ENCODE measurements around the gene MESP2.

DNA sequence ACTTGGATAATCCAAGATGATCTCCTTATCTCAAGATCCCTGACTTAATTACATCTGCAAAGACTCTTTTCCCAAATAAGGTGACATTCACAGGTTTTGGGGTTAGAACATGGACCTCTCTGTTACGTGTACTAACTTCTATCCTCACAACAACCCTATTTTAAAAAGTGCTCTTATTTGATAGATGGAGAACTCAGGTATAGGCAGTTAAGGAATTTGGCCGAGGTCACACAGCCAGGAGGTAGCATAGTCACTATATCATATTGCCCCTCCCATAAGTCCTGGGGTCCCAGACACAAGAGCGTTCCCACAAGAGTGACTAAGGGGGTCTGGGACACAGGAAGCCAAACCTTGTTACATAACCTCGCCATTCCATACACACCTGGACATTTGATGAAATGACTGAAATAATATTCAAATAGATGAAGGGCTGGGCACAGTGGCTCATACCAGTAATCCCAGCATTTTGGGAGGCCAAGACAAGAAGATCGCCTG, 70.1 kb upstream of the MFGE8 start:
- PRO-cap, result no peak

DNA sequence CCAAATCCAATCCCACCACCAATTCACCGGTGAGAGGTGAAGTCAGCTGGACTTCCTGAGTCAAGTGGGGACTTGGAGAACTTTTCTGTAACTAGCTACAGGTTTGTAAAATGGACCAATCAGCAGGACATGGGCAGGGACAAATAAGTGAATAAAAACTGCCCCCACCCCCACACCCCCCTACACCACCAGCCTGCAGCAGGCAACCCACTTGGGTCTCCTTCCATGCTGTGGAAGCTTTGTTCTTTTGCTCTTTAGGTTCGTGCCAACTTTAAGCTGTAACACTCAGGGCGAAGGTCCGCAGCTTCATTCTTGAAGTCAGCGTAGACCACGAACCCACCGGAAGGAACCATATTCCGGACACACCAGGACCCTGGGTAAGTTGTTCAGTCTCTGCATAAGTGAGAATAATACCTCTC, 80.8 kb upstream of the MFGE8 start:
- PRO-cap, result no peak

DNA sequence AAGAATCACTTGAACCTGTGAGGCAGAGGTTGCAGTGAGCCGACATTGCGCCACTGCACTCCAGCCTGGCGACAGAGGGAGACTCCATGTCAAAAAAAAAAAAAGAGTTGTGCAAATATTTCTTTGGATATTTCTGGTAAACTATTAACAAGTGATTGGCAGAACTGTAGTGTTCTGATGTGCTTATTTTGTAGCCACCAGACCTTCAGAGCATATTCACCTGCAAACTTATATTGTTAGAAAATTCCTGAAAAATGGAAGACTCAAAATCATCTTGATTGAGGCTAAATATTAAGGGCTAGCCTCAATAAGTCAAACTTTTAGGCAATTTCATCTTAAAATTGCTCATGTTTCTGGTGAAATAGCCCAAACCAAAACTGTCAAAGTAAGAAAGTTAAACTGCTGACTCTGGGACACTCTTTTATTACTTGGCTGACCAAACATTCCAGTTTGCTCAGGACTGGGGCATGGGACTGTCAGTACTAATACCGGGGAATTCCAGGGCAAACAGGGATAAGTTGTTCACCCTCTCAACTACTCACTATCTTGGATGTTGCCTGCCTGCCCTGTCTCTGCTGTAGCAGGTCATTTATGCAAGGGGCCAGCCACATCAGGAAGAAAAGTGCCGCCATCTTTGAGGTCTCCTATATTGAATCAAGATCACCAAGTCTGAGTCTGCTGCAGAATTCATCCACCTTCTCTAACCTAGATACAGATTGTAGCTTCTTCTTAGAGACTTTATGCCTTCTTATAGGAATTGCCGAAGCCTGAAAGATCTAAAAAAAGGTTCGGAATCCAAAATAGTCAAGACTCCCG, 37.1 kb downstream of the ABHD2 start:
- PRO-cap, result no peak

DNA sequence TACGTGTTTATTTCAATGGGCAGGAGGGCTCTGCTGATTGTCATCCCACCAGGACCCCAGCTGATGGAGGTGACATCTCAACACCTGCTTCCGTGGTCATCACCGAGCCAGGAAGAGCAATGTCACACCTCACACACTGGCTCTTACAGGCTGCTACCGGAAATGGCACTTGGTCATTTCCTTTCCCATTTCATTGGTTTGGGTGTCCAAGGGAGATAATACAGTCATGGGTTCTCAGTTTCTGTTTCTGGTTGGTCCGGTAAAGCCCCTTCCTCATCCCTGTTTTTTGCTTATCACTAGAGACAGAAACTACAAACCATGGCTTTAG, 42.0 kb downstream of the ABHD2 start:
- PRO-cap, result no peak

DNA sequence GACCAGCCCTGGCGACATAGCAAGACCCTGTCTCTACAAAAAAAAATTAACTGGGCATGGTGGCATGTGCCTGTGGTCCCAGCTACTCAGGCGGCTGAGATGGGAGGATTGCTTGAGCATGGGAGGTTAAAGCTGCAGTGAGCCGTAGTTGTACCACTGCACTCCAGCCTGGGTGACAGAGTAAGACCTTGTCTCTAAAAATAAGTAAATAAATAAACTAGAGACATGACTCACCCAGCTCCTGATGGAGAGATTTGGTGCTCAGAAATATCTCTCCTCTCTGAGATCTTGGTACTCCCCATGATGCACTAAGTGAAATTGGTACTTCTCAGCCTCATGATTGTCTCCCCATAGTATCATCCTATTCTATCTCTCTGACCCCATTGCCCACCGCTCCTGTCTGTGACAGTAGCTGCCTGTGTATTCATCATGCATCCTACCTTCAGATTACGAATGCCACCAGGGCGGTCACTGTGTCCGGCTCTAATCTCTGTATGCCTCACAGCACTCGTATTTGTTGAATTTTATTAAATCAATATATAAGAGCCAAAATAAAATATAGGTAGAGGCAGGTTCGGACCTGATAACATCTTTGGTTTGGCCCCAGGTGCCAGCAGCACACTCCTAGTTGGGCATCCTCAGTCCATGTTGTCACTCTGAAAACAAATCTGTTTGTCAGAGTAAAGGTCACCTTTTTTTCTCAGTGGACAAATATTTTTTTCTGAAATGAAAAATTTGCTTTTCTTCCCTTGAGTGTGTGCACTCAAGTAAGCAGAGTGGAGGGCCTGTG, 51.0 kb downstream of the ABHD2 start:
- PRO-cap, result no peak

DNA sequence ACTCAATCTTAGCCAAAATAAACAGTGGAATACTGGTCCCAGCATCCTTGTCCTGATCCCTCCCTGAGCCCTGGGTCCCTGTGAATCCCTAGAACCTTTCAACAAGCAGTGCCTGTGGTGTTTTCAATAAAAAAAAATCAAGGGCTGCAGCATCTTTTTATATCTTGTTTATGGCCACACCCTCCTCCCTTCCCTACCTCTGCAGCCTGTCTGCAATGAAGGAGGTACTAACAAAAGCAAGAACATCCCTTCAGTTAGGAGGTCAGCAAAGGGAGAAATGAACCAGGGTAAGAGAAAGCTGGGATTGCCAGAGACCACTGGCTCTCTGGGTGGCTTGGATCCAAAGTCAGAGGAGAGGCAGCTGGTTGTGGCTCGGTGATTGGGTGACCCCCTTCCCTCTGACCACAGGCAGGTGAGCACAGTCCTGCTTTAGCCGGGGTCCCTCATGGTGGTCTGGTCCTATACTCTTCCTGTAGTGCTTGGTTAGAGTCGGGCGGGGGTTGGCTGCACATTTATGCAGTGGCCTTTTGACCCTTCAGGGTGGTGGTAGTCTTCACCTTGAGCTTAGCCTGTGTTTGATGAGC, 37.7 kb downstream of the RLBP1 start:
- PRO-cap, result no peak

DNA sequence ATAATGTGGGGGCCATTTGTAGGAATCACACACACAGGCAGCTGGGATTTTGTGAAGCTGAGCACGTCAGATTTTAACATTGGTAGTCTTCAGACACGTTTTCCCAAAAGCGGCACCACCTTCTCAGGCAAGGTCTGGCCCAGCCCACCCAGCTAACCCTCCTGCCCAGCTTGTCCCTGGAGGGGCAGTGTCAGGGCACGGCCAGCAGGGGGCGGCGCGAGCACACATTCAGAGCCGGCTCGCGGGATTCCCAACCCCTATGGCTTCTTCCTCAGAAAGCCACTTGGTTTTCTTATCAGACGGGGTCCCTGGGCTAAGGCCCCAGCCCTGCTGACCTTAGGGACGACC, 14.6 kb downstream of the RLBP1 start:
- PRO-cap, result no peak

GRCh38 chr15:89320789-89322068, 13.4 kb downstream of the POLG start:
- PRO-cap, result no peak

- PRO-cap, result no peak
These were observed 4.5 kb downstream of the POLG start for GRCh38 chr15:89330154-89330450.

DNA sequence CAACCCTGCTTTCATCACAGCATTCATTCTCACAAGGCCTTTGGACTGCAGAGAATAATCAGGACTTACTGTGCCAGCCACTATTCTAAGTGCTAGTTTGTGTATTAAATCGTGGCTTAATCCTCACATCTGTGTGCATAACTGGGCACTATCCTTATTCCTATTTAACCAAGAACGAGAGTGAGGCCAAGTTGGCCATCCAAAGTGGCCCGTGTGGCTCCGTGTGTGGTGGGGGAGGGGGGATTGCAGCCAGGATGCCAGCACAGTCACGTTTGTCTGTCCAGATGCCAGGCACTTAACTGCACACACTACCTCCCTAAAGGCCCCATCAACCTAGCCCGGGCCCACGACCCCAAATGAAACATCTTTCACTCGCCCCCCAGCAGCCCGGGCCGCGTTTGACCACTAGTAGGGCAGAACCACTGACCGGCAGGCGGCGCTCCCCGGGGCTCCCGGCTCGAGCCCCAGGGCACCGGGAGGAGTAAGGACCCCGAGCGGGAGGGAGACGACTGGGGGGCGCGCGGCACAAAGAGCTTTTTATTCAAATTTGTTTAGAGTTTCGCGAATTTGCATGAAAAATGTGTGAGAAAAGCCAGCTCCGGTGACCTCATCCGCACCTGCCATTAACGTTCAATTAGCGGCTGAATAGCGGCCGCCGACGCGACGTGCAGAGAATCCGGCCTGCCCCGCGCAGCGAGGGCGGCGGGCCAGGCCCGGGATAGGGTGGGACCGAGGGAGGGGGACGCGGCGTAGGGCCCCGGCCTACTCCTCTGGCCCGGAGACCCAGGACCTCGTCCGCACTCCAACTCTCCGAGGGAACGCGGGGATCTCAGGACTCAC, 64.6 kb upstream of the POLG start:
- PRO-cap, result unidirectional peak, plus-strand start at position 484 of the sequence

GRCh38 chr15:89468887-89469758, 27.3 kb downstream of the RHCG start:
- PRO-cap, result no peak

- PRO-cap, result bidirectional peak, plus-strand start at chr15:89776662, minus-strand start at chr15:89776601
These were observed at the start of gene MESP2 for GRCh38 chr15:89776286-89777100. Gene MESP2, plus strand, starts transcription at chr15:89776332.

- PRO-cap, result no peak
These were observed 5.0 kb downstream of the MESP2 start for GRCh38 chr15:89781059-89781648.

- PRO-cap, result no peak
These were observed 13.6 kb downstream of the ANPEP start for GRCh38 chr15:89801096-89801369.

GRCh38 chr15:89829602-89830001, 14.9 kb upstream of the ANPEP start:
- PRO-cap, result no peak

DNA sequence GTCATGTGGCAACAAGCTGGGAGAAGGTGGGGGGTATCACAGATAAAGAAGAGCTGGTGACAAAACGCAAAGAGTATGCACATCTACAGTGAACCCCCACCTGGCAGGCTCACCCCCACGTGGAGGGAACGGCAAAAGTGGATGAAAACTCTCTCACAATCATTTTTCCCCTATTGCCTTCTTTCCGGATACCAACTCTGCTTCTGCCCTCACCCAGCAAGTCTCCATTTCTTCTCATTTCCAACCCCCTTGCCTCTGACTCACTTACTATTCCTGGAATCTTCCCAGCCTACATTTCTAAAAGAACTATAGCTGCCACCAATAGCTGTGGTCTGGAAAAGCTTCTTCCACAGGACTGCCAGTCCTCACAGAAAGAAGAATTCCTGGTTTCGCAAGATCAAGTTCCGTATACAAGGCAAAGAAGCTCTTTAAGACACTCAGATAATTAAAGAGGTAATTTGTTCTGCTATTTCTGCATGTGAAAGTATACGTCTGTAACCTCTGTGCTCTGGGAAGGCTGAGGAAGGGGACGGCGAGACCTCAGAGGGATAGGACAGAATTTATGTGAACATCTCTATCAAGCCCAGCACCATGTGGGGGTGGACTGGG, 21.9 kb upstream of the ANPEP start:
- PRO-cap, result no peak

- PRO-cap, result no peak
These were observed 32.9 kb downstream of the AP3S2 start for GRCh38 chr15:89860834-89861381.

DNA sequence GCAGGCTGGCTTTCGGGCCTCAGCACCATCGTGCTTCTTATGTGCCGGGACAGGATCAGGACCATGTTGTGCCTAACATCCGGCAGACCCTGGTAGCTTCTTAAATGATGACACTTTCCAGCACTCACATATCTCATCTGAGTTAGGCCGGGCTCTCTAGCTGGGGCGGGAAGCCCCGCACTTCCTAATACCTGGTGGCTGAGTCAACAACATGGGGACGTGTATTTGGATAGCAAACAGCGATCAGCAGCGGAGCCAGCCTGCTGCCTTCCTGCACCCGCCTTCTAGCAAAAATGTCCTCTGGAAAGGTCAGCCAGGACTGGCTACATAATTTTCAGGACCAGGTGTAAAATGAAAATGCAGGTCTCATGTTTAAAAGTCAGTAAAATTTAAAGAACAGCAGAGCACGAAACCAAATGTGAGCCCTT, 34.4 kb downstream of the ZNF710 start:
- PRO-cap, result no peak

DNA sequence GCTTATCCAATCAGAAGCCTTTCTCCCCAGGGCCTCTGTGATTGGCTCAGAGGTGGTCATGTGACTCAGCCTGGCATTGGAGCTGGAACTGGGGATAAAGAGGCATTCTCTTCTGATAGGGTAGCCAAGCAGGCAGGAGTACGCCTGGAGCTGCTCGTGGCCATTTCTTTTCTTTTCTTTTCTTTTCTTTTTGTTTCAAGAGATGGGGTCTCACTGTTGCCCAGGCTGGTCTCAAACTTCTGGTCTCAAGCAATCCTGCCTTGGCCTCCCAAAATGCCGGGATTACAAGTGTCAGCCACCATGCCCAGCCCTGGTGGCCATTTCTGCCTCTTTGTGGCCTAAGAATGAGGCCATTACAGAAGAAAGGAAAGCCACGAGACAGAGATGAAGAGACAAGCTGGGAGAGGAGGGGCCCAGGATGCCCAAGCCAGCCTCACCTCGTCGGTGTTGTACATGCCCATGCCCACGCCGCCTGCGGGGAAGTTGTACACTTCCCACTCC, 14.3 kb downstream of the IDH2 start:
- PRO-cap, result bidirectional peak, plus-strand start at position 105 of the sequence, minus-strand start outside the sequence

DNA sequence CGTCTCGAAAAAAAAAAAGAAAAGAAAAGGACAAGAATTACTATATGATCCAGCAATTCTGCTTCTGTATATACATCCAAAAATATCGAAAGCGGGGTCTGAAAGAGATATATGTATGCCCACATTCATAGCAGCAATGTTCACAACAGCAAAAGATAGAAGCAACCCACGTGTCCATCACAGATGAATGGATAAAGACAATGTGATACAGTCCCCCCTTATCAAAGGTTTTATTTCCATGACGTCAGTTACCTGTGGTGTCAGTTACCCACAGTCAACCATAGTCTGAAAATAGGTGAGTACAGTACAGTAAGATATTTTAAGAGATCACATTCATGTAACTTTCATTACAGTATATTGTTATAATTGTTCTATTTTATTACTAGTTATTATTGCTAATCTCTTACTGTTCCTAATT, 5.3 kb downstream of the IDH2 start:
- PRO-cap, result no peak

Data from A673 (cell line).